ENCODE measurements around a stretch of chr5.

- RRBS = no CpG with 5 or more reads among the region's 2 CpGs
Measured at GRCh38 chr5:179820023-179820125, 831 bp upstream of the SQSTM1 start.

GRCh38 chr5:179821429-179822636 is 1.1 kb downstream of the SQSTM1 start:
- RRBS = 1% methylated on average over 21 of the region's 47 CpGs

DNA sequence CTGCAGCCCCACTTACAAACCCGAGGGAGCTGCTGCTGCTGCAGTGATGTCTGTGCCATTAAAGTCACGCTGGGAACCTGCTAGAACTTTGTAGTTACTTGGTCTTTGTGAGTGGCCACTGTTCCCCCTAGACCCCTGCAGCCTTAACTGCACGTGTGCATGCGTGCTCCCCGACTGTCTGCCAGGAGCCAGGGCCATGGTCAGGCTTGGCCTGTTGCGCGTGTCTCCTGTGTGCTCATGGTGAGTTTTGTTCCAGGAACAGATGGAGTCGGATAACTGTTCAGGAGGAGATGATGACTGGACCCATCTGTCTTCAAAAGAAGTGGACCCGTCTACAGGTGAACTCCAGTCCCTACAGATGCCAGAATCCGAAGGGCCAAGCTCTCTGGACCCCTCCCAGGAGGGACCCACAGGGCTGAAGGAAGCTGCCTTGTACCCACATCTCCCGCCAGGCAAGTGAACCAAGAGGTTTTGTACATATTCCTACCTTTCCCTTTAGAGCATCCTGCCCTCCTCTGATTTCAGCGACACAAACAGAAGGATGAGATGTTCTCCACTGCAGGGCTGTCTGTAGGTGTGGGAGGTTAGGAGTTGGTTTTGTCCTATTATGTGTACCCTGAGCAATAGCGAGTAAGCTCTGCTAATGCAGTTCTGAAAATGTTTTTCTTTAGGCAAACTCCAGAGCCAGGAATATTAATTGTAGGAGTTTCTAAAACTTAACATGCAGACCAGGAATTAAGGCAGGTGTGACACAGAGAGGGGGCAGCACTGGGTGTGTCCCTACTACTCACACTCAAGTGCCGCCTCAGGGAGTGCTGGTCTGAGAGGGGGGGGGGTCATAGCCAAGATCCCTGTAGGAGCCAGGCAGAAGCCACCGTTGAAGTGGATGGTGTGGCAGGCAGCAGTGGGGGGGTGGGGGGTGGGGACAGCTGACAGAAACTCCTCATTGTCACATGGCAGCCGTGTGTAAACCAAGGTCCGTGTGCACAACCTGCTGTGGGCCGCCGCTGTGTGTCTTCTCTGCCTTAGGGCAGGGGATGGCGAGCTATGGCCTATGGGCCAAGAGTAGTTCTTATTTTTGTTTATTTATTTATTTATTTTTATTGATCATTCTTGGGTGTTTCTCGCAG is 13.0 kb downstream of the SQSTM1 start:
- RRBS = no CpG with 5 or more reads among the region's 21 CpGs

GRCh38 chr5:179836492-179837612 is 16.1 kb downstream of the SQSTM1 start:
- RRBS = no CpG with 5 or more reads among the region's 24 CpGs

DNA sequence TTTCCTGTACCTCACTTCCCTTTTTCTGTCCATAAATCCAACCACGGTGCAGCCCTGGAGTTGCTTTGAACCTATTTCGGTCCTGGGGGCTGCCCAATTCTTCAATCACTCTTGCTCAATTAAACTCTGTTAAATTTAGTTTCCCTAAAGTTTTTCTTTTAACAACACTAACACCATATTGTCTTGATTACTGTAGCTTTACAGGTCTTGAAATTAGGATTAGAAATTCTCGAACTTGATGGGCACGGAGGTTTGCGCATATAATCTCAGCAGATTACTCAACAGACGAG is 15.9 kb upstream of the TBC1D9B start:
- RRBS = no CpG with 5 or more reads among the region's 6 CpGs

DNA sequence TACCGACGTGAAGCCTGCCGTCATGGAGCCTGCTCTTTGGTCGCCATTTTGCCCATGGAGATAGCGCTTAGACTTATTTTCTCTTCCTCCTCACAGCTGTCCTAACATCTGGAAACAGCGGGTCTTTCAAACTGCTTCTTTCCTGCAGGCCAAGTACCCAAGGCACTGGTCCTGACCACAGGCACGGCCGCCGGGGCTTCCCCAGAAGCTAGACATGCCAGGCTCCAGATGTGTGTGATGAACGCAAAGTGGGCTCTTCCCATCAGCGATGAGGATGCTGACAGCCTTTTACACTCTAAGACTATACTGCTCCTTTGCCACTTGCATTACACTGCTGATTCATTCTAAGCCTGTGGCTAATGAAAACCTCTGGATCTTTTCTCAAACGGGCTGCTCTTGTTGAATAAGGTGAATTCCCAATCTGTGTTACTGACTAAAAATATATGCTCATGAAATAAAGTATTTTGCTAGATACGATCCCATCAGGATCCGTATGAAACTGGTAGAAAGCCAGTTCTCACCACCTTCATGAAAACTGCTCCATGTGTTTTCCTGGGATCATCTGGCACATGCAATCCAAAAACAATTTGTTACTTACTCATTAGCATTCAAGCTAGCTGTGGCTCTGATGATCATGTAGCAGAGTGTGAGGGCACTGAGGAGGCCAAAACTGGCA is 55.3 kb upstream of the TBC1D9B start:
- RRBS = no CpG with 5 or more reads among the region's 14 CpGs

DNA sequence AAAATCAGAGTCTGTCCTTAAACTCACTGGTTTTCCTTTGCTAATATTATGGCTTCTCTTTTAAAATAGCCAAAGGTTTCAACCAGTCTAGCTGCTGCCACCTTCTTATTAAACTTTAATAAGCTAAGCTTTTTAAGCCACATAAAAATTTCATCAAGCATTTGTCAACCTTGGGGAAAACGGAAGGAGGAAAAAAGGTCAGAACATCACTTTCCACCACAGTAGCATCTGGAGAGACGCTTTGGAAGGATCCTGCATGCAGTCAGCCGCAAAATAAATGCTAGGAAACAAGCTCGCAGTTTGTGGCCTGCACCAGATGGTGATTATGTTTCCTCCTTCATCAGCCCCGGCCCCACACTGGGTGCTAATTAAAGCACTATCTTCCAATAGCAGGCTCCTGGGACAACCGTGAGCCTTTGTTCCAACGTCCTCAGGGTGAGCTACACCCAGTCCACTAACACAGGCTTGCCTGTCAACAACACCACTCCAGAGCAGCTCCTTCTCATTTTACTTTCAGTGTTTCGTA is 64.1 kb downstream of the RNF130 start:
- RRBS = no CpG with 5 or more reads among the region's 8 CpGs

GRCh38 chr5:180289418-180289980 is 2.4 kb downstream of the MAPK9 start:
- RRBS = no CpG with 5 or more reads among the region's 3 CpGs

- RRBS = no CpG with 5 or more reads among the region's 9 CpGs
Measured at GRCh38 chr5:180787056-180787530, 15.5 kb downstream of the MGAT1 start.

DNA sequence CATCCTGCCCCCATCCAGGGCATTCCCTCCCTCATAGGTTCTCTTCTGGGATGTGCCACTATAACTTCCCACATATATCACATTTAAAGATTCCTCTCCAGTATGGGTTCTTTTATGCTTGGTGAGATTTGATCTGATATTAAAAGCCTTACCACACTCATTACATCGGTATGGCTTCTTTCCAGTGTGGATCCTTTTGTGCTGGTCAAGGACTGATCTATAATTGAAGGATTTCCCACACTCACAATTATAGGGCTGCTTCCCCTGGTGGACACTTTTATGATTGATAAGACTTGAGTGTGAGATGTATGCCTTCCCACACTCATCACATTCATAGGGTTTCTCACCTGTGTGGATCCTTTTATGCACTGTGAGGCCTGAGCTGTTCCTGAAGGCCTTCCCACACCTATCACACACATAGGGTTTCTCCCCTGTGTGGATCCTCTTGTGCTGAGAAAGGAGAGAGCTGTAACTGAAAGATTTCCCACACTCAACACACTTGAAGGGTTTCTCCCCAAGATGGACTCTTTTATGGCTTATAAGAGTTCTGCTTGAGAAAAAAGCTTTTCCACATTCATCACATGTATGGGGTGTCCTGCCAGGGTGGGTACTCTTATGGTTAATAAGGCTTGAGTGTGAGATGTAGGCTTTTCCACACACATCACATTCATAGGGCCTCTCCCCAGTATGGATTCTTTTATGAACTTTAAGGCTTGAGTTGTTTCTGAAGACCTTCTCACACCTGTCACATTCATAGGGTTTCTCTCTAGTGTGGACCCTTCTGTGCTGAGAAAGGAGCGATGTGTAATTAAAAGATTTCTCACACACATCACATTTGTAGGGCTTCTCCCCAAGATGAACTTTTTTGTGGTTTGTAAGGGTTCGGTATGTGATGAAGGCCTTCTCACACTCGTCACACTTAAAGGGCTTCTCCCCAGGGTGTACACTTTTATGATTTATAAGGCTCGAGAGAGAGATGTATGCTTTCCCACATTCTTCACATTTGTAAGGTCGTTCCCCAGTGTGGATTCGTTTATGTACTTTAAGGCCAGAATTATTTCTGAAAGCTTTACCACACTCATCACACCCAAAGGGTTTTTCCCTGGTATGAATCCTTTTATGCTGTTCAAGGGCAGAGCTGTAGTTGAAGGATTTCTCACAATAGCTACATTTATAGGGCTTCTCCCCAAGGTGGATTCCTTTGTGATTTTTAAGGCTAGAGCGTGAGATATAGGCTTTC is 11.8 kb downstream of the ZFP62 start:
- RRBS = no CpG with 5 or more reads among the region's 8 CpGs

DNA sequence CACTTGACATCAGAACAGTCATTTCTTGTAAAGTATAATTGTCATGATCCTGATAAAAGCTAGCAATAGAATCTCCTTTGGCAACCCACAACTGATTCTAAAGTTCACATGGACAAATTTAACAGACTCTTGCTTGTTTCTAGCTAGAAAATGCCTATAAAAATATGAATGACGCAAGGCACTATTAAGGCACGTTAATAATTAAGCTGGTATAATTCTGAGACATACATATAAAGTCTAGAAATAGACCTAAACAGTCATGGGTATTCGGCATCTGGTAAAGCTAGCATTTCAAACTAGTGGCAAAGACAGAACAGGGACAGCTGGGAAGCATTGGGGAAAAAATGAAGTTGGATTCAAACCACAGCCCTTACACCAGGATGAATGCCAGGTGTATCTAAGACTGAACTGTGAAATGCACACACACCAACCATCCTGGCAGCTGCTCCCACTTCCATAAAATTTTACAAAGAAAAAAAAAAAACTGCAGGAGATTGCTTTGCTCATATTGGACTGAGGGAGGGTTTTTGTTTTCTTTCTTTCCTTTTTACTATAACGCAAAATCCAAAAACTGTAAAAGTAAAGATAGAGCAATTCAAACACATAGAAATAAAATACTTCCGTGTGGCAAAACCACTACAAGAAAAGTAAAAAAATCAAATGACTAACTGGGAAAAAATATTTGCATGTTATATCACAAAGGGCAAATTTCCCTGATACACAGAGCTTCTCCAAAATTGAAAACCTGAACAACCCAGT is 5.3 kb upstream of the ZFP62 start:
- RRBS = no CpG with 5 or more reads among the region's 5 CpGs

GRCh38 chr5:180910952-180911732 is 12.2 kb downstream of the BTNL8 start:
- RRBS = 55% methylated on average over 5 of the region's 18 CpGs

GRCh38 chr5:181203794-181204553 is 1.0 kb downstream of the TRIM7 start:
- RRBS = 4% methylated on average over 14 of the region's 48 CpGs

DNA sequence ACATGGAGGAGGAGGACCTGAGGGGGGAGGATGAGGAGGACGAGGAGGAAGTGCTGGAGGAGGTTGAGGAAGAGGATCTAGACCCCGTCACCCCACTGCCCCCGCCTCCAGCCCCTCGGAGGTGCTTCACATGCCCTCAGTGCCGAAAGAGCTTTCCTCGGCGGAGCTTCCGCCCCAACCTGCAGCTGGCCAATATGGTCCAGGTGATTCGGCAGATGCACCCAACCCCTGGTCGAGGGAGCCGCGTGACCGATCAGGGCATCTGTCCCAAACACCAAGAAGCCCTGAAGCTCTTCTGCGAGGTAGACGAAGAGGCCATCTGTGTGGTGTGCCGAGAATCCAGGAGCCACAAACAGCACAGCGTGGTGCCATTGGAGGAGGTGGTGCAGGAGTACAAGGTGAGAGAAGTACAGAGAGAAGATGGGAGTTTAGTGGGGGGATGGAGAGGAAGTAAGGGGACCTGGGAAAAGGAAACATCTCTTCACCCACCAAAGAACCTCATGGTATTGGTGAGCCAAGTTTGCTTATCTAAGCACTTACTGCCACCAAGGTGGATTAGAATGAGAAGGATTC is 1.4 kb downstream of the TRIM41 start:
- RRBS = no CpG with 5 or more reads among the region's 17 CpGs

DNA sequence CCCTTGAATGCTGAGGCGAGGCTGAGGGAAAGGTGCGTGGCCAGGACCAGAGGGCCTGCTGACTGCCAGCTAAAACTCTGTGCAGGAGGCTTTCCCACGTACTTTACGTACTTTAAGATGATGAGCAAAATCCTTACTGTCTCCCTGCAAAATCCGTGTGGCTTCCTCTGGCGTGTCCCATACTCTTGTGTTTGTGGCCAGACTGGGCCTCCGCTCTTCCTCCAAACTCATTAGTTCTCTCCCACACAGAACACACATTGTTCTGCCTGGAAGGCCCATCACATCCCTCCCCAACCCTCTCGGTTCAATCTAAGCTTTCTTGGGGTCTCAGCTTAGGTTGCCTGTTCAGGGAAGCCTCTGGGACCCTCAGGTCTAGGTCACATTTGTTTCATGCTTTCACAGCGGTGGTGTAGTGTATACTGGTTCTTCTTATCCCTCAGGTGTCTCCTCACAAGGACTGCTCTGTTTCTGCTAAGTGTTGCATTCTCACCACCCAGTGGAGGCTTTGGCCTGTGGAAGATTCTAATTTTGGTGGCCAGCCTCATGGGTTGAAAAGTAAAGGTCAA is 4.3 kb upstream of the RACK1 start:
- RRBS = no CpG with 5 or more reads among the region's 9 CpGs

DNA sequence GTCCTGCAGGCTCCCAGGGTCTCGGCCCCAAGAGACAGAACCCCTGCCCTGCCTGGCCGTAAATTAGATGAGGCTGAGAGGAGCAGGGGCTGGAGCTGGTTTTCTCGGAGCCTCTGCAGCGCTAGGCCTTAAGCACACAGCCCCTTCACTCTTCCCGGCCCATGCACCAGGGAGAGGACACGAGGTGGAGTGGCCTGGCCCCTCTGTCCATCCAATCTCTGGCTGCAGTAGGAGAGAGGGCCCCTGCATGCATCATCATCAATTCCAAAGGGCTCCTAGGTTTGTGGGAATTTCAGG is 4.5 kb upstream of the TRIM52 start:
- RRBS = no CpG with 5 or more reads among the region's 6 CpGs

All from HTR-8/SVneo (cell line).